Measurements from ENCODE around the gene VPS41.

DNA sequence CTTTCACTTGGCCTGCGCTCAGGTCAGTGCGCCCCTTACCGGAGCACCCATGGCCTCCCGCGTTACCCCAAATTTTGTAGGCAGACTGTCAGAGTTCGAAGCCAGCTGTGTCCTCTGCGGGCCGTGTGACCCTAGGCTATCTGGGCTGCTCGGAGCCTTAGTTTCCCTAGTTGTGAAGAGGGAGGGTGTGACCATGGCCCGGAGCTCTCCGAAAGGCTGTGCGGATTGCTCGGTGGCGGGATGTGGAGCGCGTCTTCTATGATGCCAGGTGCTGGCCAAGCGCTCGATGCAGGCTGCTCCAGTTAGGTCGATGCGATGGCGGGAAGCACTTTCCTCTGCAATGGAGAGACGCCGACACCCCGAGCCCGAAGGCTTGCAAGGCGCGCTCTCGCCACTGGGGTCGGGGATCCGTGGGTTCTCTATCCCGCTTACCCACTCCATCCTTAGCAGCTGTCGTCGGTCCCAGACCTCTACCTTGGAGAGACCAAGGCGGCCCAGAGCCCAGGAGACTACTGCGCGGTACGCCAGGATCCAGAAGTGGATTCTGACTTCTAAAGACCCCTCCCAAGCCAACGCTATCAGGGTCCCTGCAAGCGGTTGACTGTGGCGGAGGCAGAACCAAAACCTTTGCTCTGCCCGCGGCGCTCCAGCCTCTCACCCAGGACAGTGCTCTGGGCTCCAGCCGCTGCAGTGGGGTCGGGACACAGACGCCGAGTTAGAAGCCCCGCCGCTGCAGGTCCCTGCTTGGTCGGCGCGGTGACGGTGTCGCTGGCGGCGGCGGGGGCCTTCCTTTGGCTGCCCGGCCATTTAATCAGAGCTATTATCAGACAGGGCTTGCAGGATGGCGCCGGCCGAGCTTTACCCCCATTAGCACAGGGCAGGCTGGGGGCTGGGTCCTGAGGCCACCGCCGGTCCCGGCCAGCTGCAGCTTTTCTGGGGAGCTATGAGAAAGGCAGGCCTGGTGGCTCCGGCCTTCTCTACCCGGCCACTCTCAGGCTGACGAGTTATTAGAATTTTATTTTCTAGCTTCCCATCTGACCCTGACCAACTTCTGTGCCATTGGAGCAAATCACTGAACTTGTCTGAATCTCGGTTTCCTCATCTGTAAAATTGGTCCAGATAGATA lies 7.8 kb upstream of the TBX20 start:
- PRO-cap, 2 experiments = no peak in any of the 2 experiments

DNA sequence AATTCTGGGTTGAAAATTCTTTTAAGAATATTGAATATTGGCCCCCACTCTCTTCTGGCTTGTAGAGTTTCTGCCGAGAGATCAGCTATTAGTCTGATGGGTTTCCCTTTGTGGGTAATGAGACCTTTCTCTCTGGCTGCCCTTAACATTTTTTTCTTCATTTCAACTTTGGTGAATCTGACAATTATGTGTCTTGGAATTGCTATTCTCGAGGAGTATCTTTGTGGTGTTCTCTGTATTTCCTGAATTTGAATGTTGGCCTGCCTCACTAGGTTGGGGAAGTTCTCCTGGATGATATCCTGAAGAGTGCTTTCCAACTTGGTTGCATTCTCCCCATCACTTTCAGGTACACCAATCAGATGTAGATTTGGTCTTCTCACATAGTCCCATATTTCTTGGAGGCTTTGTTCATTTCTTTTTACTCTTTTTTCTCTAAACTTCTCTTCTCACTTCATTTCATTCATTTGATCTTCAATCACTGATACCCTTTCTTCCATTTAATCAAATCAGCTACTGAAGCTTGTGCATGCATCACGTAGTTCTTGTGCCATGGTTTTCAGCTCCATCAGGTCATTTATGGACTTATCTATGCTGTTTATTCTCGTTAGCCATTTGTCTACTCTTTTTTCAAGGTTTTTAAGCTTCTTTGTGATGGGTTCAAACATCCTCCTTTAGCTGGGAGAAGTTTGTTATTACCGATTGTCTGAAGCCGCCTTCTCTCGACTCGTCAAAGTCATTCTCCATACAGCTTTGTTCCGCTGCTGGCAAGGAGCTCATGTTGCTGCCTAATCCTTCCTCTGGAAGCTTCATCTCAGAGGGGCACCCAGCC lies 30.5 kb downstream of the HERPUD2 start:
- PRO-cap, 2 experiments = no peak in any of the 2 experiments

DNA sequence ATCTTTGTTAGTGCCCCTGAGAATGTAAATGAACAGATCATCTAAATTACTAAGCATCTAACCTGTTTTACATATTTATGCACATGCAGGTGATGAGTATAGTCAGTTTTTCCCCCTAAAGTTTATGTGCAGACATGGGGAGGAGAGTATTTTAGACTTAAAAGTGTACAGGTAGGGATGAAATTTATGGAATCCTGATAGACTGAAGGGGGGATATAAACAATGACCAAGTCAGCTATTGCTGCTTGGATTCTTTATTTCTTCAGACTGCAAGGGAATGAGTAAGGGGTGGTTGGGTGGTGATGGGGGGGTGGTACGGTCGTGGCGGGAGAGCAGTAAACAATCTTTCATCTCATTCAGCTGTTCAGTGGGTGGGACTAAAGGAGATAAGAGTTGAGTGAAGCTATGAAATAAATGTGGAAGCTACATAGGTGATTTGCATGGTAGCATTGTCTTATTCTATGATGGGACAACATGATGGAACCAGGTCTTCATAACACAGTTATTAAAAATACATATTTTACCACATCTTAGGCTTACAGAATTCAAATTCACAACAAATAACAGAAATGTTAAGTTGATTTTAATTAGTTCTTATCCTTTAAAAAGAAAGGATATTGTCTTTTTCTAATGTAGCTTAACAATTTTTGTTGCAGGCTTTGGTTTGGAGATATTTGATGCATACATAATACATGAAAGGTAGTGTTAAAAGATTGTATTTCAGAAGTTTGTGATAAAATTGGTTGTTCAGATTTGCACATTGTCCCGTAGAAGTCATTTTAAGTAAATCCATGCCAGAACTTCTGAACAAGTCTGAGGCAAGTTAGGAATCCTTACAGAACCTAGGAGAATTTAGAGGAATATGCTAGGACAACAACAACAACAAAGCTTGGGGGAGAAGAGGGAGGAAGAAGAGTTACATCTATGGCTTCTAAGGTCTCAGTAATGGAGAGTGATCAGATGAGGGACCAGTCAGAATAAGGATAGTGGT lies 1.9 kb downstream of the SEPTIN7 start:
- PRO-cap, 2 experiments = no peak in any of the 2 experiments

DNA sequence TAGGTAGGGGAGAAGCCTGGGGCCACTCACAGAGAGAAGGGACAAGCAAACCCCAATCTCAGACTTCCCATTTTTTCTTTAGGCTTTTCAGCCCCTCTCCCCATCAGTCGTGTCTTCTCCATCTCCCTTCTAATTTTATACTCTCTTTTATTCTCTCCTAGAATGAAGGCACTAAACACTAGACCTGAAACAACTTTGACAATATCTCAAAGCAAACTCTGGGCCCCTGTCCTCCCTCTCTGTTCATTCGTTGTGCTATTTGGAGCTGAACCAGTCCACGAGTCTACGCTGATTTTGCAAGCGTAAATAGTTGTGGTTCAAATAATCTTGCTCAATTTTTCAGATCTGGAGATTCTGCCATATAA lies 105.1 kb upstream of the EEPD1 start:
- PRO-cap, 2 experiments = no peak in any of the 2 experiments

DNA sequence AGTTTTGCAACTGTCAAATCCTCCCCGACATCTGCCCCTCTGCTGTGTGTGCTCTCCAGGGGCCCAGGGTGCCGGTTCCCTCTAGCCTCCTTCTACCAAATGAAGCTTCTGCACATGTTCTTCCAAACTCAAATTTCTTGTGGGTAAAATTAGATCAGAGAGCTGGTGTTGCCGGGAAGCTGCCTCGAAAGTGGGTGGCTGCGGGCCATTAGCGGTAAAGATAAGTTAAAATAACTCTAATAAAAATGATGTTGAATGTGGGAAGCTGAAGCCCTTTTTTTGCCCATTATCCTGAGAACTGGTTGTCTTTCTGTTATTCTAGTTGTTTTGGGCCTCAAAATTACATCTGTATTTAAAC lies 37.0 kb upstream of the EEPD1 start:
- PRO-cap, 2 experiments = no peak in any of the 2 experiments

DNA sequence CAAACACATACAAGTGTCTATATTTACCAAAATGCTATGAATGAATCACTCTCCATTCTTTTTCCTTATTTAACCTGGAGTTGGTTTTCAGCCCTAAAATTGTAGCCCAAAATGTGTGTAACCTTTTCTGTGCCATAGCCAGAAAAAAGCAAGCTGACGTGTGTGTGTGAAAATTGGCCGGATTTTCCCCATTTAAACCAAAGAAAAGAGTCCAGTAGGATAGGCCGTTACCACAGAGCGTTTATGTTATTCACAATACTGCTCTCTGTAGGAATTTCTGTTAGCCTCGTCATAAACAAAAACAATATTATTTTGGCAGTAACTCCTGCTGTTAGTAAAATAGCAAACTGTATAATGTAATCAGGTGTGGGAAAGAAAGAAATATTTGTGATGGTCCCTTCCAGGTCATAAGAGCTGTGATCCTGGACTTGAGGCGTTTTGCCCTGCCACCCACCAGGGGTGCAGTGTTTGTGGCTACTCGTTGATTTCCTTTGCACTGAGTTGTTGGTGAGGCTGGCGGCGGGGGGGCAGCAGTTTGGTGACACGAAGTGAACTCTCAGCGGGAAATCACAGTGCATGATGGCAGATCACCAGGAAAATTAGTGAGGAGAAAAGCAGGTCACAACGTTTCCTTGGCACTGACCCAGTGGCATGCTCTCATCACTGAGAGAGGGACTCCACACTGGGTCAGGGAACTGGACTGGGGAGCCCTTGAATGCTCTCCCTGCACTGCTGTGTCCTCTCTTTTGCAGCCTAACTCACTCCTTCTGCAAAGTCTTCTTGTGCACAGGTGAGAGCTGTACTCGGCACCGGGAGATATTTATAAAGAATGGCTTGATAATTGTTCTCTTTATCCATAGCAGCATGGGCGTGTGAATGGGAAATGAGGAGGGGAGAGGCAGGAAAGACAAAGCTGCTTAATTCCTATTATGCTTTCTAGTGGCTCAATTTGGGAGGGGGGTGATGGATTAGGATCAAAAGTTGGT lies 2.9 kb downstream of the EEPD1 start:
- PRO-cap, 2 experiments = no peak in any of the 2 experiments

GRCh38 chr7:36159043-36160233 lies 6.4 kb downstream of the EEPD1 start:
- PRO-cap, 2 experiments = no peak in any of the 2 experiments

GRCh38 chr7:36190680-36191232 lies 37.7 kb downstream of the EEPD1 start:
- PRO-cap, 2 experiments = no peak in any of the 2 experiments

DNA sequence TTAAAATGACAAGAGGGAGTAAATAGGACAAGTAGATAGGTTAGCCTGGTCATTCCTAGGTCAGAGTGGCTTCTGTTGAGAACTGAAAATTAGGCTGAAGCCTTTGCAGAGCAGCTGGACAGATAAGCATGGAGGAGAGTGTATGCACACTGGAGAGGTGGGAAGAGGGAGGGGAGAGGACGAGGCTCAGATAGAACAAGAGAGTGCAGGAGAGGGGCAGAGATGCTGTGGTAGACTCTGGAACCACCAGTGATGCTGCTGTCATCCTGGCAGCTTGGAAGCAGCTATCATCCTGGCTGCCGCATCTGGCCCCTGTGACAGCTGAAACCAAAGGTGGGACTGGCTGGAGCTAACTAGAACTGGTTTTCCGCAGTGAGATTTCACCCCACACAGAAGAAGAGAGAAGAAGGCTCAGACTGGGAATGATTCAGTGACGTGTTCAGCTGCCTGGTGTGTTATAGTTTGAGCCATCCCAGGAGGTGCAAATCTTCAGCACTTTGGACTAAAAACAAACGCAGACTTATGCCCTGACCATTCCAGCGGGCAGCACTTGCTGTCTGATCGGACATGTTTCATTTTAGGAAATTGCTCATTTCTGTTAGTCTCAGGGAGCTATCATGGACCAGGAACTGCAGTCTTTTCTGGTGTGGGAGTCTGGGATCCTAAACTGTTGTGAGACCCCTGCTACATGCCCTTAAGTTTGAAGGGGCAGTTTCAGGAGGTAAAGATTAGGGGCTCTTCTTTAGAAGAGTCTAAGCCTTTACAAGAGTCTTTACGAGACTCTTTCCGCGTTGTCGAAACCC lies 38.4 kb downstream of the EEPD1 start:
- PRO-cap, 2 experiments = no peak in any of the 2 experiments

DNA sequence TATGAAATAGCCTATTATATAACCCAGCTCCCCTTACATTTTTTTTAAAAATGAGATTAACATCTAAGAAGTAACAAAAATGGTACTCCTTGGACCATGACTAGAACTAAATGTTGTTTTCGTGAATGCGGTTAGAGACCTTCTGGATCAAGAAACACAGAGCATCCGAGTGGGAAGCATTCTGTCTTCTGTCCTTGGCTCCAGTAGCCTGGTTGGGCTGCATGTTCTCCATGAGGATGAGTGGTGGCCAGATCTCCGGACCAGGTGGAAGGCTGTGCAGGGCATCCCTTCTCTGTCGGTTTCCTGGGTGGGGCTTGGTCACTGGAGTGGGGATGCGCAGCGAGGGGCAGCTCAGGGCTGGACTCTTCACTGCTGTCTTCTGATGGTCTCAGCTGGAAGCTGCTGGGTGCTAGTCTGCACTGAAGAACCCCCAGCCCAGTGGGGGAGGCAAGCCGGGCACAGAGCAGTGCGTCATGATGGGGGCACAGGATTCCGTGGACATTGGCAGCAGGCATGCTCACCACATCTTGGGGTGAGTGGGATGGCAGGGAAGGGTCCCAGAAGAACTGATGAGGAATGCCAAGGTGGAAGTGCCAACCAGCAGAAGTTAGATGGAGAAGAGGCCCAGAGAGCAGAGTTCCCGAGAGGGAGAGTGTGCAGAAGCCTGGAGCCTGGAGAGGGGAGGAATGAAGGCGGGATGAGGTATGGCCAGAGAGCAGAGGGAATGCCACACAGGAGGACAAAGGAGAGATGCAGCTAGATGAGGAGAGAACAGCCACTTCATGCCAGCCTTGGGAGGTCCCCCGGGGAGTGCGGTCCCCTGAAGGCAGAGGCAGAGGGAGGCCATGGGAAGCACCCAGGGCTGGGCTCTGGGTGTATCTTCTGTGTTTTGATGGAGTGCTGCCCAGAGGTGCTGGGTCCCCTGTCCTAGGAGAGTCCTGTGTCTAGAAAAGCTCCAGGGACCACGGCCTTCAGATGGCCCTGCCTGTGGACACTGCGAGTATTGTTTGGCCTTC lies 39.9 kb downstream of the EEPD1 start:
- PRO-cap, 2 experiments = no peak in any of the 2 experiments

GRCh38 chr7:36863904-36864429 lies 139.7 kb upstream of the AOAH start:
- PRO-cap, 2 experiments = no peak in any of the 2 experiments

DNA sequence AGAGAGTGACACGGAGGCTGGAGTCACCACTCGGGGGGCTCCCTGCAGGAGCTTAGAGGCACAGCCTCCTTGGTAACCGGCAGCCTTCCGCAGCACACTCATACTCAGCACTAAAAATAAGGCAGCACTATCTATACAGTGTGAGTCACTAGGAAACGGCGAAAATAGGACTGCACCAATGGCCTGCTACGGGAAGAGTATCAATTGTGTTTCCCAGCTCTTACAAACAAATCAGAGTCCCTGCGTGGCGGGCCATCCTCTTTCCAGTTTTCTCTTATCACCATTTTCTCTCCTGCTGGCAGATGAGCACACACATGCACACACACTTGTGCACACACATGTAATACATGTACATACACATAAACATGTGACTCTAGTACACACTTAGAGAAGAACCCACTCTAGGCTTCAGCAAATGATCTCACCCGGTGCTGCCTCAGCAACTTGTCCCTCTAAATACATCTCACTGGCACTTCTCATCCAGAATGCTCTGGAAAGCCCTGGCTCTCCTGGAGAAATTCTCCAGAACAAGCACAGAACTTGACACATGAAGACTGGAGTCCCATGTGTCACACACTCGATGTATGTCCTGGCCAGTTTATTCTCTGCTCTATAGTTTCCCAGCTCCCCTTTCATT lies 255.0 kb downstream of the ELMO1 start:
- PRO-cap, 2 experiments = no peak in any of the 2 experiments

DNA sequence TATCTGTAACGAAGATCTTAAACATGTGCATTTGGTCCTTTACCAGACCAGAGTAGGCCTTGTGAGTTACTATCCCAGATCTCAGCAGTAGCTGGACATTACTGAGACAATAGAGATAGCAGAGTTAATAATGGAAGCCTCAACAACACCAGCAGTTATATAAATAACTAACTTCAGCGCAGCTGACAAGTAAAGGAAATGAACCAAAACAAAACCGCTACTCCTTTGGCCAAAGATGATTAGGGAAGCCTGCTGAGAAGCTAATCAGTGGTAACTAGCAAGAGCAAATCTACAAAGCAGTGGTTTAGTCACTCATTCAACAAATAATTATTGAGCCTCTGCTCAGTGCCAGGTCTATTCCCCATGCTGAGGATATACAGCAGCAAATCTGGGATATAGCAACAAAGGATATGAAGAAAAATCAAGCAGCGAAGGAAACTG lies 103.8 kb downstream of the ELMO1 start:
- PRO-cap, 2 experiments = no peak in any of the 2 experiments

DNA sequence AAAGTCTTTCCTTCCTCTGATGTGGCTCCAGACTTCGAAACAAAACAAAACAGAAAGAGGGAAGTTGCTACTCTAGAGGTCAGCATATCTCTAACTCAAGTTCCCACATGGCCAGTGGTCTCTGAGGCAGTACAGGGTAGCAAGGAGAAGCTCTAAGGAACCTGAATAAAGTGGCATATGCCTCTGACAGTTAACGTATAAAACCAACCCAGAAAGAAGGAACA lies 56.6 kb downstream of the ELMO1 start:
- PRO-cap, 2 experiments = no peak in any of the 2 experiments

GRCh38 chr7:37833473-37833800 lies 15.0 kb upstream of the NME8 start:
- PRO-cap, 2 experiments = no peak in any of the 2 experiments

GRCh38 chr7:38185359-38185722 lies 7.3 kb downstream of the STARD3NL start:
- PRO-cap, 2 experiments = no peak in any of the 2 experiments

- PRO-cap, 2 experiments = no peak in any of the 2 experiments
Observed at GRCh38 chr7:38233811-38234094, 55.7 kb downstream of the STARD3NL start.

GRCh38 chr7:38521324-38521556 lies 109.9 kb downstream of the AMPH start:
- PRO-cap, 2 experiments = no peak in any of the 2 experiments

GRCh38 chr7:38908405-38909348 lies at the start of gene VPS41:
VPS41 (minus strand) TSS chr7:38909191.
- PRO-cap, 2 experiments = peak in 2 of 2 experiments; most common minus-strand start chr7:38909163 (in 2)

GRCh38 chr7:39649631-39650140 lies 26.3 kb downstream of the RALA start:
- PRO-cap, 2 experiments = no peak in any of the 2 experiments

All from Metastatic Liver Carcinoma in the Adrenal Gland (tissue), 2 donors.